SK-MEL-5 (cell line): ENCODE results near the gene PEX26.

DNA sequence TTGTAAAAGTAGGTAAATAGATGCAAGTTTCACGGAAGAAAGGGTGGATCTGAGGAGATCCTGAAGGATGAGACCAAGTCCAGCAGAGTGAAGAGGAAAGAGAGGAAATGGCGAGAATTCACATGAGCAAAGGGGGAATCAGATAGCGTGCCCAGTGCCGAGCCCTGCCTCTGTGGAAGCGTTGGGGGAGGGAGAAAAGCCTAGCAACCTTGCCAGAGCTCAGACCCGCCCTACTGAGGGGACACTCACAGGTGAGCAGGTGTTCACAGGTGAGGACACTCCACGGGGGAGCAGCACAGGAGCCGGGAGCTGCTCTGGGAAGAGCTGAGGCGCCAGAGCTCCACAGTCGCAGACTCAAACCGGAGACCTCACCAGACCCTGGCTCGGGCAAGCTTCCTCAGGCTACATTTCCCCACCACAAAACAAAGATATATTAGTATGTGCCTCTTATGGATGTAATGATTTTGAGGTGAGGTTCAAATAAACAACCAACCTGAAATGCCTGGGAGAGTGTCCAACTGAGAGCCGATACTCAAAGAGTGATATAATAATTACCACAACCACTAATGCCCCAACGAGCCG is 56.2 kb downstream of the MICAL3 start:
RAMPAGE:
- cytosol, long total RNA: no peak
- long total RNA: no peak
- nucleus, long total RNA: no peak

DNA sequence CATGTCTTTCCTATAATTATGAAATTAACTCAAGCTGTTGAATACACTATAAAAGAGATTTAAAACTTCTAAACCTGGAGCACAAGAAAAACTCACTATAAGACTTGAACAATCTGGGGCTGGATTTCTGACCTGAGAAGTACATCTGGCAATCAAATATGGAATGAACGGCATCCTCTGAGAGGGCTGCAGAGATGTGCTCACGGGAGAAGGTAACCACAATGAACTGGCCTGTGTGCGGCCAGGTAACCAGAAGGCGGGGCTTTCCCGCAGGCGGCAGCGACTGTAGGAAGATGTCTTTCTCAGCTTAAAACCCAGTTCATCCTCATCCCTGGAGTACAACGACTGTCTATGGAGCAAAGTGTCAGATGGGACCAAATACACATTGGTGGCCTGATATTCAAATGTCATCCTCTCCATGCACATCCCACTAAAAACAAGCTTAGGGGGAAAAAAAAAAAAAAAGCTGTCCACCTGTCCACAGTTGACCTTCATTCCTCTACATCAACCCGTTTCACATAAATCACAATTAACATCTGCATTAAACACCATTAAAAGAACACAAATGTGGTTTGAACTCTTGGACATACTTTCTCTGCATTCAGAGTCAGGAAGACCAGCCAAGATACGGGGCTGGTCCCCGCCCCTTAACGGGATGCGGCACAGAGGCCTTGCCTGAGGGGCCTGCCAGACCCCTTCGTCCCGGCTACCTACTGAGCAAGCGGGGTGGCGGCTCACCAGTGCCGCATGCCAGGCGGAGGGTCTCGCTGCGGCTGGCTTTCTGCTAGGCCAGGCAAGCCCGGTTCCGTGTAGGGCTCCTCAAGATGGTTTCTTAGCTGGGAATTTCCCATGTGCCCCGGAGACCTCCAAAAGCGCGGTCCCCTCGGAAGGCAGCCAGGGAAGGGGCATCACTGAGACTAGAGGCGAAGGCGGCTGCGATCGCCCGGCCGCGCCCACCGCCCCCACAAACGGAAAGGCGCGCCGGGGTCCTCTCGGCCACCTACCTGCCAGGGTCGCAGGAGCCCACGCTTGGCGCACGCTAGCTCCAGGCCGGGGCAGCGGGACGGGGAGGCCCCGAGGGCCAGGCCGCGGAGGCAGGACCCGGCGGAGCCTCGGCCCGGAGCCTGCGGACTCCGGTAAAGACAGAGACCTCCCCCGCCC is 24.2 kb downstream of the MICAL3 start:
RAMPAGE:
- cytosol, long total RNA: no peak
- long total RNA: no peak
- nucleus, long total RNA: no peak

GRCh38 chr22:18033517-18034063 is 9.2 kb upstream of the MICAL3 start:
RAMPAGE:
- cytosol, long total RNA: no peak
- long total RNA: no peak
- nucleus, long total RNA: no peak

DNA sequence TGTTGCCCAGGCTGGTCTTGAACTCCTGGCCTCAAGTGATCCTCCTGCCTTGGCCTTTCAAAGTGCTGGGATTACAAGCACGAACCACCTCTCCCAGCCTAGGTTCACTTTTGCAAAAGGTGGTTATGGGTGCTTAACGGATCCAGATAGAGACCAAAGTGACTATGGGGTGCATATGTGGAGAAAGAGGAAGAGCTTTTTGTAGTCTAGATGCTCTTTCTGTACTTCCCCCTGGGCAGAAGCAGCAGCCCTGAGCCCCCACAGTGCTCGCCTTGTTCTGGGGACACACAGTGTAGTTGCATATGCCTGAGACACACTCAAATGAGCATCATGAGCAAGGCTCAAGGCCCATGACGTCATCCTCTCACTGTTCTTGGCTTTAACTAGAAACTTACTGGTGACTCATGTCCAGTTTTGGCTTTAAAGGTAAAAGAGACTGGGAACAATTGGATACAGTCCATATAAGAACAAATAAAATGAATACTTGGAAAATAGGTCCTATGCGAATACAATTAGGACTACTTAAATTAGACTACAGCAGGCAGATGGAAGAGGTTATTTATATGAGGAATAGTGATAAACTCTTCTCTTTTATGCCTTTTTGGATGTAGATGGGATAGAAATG is 20.2 kb upstream of the PEX26 start:
RAMPAGE:
- cytosol, long total RNA: no peak
- long total RNA: no peak
- nucleus, long total RNA: no peak

GRCh38 chr22:18077626-18078798 is at the start of gene PEX26:
PEX26 (plus strand) TSS chr22:18077990.
RAMPAGE:
- cytosol, long total RNA: no peak
- long total RNA: no peak
- nucleus, long total RNA: no peak

GRCh38 chr22:18098807-18099399 is 11.7 kb upstream of the TUBA8 start:
RAMPAGE:
- cytosol, long total RNA: no peak
- long total RNA: no peak
- nucleus, long total RNA: no peak

GRCh38 chr22:18119608-18120188 is 9.1 kb downstream of the TUBA8 start:
RAMPAGE:
- cytosol, long total RNA: no peak
- long total RNA: no peak
- nucleus, long total RNA: no peak

GRCh38 chr22:18535561-18536032 is 8.0 kb downstream of the TMEM191B start:
RAMPAGE:
- cytosol, long total RNA: no peak
- long total RNA: no peak
- nucleus, long total RNA: no peak

DNA sequence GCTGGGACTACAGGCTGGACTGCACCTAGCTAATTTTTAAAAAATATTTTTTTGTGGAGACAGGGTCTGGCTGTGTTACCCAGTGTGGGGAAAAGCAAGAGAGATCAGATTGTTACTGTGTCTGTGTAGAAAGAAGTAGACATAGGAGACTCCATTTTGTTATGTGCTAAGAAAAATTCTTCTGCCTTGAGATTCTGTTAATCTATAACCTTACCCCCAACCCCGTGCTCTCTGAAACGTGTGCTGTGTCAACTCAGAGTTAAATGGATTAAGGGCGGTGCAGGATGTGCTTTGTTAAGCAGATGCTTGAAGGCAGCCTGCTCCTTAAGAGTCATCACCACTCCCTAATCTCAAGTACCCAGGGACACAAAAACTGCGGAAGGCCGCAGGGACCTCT is 2.5 kb upstream of the PRODH start:
RAMPAGE:
- cytosol, long total RNA: no peak
- long total RNA: no peak
- nucleus, long total RNA: no peak

RAMPAGE:
- cytosol, long total RNA: no peak
- long total RNA: no peak
- nucleus, long total RNA: no peak
These were observed 61.9 kb upstream of the PRODH start for GRCh38 chr22:18997689-18998693.

RAMPAGE:
- cytosol, long total RNA: no peak
- long total RNA: no peak
- nucleus, long total RNA: no peak
These were observed 51.8 kb downstream of the DGCR2 start for GRCh38 chr22:19070384-19070847.

RAMPAGE:
- cytosol, long total RNA: no peak
- long total RNA: no peak
- nucleus, long total RNA: no peak
These were observed 1.1 kb downstream of the HIRA start for GRCh38 chr22:19430371-19430974.

GRCh38 chr22:19514751-19515508 is 9.3 kb downstream of the CLDN5 start:
RAMPAGE:
- cytosol, long total RNA: no peak
- long total RNA: no peak
- nucleus, long total RNA: no peak

GRCh38 chr22:19544026-19544715 is 20.0 kb upstream of the CLDN5 start:
RAMPAGE:
- cytosol, long total RNA: no peak
- long total RNA: no peak
- nucleus, long total RNA: no peak

DNA sequence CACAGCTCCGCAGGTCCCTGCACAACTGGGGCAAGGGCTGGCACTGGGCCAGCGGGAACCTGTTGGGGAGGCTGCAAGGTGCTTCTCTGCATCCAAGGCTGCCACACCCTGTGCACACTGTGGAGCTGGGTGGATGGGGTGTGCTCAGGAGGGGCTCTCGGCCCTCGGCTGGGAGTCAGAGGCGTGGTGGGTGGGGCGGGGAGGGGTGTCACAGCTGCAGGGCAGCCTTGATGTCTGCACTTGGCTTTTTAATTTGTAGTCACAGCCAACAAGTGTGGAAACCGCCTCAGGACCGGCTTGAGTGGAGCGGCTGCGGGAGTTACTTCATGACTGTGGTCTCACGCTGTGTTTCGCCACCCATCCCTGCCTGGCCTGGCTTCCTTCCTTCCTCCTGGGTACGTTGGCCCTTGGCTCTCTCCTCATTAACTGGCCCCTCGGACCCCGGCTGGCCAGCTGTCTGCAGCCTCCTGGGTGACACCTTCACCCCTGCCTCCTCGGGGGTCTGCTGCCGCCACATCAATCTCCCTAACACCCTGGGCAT is 26.3 kb upstream of the SEPTIN5 start:
RAMPAGE:
- cytosol, long total RNA: no peak
- long total RNA: no peak
- nucleus, long total RNA: no peak

DNA sequence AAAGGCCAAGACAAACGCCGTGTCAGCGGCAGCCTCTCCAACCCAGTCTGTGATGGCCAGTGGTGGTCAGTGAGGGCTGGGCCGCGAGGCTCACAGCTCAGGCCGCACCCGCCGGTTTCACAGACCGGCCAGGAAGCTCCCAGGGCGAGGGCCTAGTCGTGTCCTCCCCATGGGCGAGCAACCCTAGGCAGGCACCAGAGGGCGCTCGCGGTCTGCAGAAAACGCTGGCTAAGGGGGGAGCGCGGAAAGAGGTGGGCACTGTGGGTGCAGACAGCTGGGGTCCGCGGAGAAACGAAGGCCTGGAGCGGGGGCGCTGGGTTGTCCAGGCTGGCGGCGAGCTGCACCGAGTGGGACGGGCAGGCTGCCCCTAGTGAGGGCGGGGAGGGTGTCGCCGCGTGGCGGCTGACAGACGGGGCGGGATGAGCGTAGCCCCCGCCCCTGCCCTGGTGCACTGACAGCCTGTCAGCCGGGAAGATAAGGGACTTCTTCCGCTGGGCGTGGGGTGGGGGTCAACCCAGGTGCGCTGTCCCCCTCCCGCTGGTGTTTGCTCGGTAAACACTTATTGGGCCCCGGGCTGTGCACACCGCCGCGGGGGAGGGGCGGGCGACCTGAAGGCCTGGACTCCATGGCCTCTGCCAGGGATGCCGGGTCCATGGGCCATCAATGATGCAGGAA is 7.4 kb downstream of the GP1BB start:
RAMPAGE:
- cytosol, long total RNA: no peak
- long total RNA: no peak
- nucleus, long total RNA: no peak

DNA sequence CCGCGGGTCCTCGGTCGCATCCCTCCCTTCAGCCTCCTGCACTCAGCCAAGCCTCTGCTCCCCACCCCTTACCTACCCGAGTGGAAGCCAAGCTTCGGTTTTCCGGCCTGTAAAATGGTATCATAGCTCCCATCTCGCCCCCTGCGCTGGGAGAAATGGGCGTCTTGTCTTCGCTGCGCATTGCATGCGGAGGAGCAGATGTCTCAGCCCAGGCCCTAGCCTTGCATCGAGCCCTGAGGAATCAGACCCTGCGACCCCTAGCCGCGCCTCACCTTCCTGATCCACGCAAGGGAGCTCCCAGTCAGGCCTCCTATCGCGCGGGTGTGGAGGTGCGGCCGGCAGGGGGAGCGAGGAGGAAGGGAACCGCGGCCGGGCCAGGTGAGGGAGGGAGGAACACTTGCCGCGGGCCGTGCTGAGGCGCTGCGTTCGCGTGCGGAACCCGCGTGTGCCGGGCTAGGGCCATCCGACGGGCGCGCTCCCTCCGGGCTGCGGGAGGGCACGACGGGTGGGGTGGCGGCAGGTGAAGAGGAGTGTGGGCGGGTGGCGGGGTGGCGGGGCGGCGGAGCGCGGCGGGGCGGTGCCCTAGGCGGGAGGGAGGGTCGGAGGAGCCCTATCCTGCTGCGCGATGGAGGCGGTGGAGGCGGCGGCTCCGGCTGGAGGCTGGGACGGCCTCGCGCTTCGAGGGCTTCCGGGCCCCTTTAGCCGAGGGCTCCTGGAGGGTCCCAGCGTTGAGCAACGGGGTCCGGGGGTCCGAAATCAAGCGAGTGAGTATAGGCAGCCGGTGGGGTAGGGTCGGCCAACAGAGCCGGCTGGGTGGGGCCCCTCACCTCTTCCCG is 4.0 kb upstream of the TBX1 start:
RAMPAGE:
- cytosol, long total RNA: no peak
- long total RNA: no peak
- nucleus, long total RNA: no peak

DNA sequence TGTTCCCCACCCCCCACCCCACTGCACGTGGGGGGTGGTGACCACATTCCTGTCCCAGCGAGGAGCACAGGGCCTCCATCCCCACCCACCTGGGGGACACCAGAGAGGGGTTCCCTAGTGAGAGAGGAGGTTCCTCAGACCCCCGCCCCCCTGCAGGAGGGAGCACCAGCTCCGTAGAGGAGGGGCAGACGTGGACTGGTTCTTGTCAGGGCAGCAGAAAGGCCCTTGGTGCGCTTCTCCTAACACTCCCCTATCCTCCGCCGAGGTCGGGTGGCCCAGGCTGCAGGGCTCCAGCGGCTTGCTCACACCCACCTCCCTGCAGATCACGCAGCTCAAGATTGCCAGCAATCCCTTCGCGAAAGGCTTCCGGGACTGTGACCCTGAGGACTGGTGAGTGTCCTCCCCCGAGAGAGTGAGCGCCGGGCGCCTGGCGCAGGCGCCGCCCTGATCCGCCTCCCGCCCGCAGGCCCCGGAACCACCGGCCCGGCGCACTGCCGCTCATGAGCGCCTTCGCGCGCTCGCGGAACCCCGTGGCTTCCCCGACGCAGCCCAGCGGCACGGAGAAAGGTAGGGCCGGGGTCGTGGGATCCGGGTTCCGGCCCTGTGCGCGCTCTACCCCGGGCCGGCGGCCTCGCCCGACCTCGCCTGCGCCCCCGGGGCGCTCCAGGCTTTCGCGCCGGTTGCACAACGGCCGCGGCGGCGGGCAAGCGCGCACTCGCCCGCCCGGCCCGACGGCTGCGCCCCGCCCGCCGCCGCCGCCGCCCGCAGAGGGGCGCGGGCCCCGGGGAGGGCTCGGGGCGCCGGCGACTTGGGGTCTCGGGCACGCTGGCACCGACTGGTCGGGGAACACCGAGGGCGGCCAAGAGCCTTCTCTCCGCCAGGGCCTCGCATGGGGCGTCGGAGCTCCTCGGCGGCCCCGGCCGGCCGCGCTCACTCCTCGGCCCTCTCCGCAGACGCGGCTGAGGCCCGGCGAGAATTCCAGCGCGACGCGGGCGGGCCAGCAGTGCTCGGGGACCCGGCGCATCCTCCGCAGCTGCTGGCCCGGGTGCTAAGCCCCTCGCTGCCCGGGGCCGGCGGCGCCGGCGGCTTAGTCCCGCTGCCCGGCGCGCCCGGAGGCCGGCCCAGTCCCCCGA is 5.2 kb downstream of the TBX1 start:
RAMPAGE:
- cytosol, long total RNA: no peak
- long total RNA: no peak
- nucleus, long total RNA: no peak

GRCh38 chr22:19780305-19780711 is 19.7 kb downstream of the TBX1 start:
RAMPAGE:
- cytosol, long total RNA: no peak
- long total RNA: no peak
- nucleus, long total RNA: no peak

RAMPAGE:
- cytosol, long total RNA: no peak
- long total RNA: no peak
- nucleus, long total RNA: no peak
These were observed 25.3 kb upstream of the GNB1L start for GRCh38 chr22:19879696-19880727.